Measurements from ENCODE around the genes PPL and ALG1.

- CAGE, long polyA plus RNA = no peak
- RRBS = 75% methylated on average over 2 of the region's 21 CpGs
These were observed 19.8 kb downstream of the UBN1 start for GRCh38 chr16:4866643-4867837.

DNA sequence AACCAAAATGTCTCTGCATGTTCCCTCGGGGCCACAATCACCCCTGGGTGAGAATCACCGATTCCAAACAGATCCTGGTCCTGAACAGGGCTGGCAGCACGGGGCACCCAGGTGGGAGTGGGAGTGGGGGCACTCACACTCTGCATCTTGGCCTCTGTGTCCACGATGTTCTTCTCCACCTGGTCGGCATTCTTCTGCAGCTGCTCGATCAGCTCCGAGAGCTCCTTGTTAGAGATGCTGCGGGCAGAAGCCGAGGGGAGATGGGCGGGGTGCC, 26.3 kb downstream of the PPL start:
- CAGE, long polyA plus RNA = no peak
- RRBS = no CpG with 5 or more reads among the region's 10 CpGs

- CAGE, long polyA plus RNA = no peak
- RRBS = 4% methylated on average over 37 of the region's 71 CpGs
These were observed at the start of gene PPL for GRCh38 chr16:4936914-4937518. PPL (minus strand) TSS chr16:4937148.

GRCh38 chr16:4987295-4988194, 29.4 kb downstream of the SEC14L5 start:
- CAGE, long polyA plus RNA = no peak
- RRBS = 4% methylated on average over 9 of the region's 58 CpGs

GRCh38 chr16:5071528-5072577, at the start of gene ALG1:
ALG1 (plus strand) TSS chr16:5071843.
- CAGE, long polyA plus RNA = start-site peak on the plus strand at chr16:5071825-5071849, 78 and 33 reads in 2 replicates
- RRBS = 0% methylated on average over 6 of the region's 59 CpGs

DNA sequence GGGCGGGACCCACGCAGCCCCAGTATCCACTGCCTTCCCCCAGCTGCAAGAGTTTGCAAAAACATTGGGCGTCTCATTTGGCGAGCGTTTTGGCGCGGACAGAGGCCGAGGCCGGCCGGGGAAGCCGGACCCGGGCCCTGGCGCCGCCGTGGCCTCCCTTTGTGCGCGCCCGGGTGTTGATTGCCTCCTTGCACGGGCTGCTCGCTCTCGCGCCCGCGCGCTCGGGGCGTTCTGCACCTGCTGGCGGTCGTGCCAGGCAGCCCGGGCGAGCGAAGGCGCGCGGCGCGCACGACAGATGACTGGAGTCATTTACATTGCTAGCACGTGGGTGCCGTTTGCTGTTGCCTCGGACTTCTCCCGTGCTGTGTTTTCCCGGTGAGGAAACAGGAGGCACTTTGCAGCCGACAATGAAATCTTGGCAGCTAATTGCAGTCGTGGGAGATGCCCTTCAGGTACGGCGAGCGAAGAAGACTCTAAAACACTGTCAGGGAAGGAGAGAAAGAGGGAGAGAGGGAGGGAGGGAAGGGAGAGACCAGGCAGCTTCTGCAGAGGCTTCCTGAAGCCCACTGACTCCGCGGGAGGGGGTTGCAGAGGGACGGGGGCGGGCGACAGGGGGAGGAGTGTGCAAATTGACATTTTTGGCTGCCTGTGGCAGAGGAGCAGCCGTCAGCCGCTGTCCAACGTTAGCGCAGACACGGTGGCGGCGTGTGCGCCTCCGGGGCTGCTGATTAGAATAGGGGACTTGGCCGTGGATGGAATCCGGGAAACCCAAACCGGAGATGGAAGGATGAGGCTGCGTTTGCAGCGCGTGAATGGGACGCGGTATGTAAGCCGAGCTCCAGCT, 464.5 kb downstream of the RBFOX1 start:
- CAGE, long polyA plus RNA = no peak
- RRBS = 11% methylated on average over 31 of the region's 71 CpGs

DNA sequence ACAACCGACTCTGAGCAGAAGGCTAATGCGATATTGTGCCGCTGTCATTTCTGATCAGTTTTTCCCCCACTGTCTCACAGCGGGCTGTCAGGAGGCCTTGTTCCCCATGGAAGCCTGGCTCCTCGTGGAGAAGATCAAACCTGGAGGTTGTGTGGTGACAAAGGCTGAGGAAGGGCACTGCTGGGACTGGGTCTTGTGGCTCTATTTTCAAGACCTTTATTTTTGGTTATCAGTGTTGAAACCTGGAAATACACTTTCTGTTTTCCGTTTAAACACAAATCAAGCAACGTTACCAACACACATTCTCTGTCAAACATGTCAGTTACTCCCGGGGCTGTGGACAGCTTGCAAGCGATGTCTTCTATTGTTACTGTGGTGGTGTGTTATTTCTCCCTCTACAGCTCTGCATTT, 1245.4 kb downstream of the TMEM114 start:
- CAGE, long polyA plus RNA = no peak
- RRBS = no CpG with 5 or more reads among the region's 9 CpGs

DNA sequence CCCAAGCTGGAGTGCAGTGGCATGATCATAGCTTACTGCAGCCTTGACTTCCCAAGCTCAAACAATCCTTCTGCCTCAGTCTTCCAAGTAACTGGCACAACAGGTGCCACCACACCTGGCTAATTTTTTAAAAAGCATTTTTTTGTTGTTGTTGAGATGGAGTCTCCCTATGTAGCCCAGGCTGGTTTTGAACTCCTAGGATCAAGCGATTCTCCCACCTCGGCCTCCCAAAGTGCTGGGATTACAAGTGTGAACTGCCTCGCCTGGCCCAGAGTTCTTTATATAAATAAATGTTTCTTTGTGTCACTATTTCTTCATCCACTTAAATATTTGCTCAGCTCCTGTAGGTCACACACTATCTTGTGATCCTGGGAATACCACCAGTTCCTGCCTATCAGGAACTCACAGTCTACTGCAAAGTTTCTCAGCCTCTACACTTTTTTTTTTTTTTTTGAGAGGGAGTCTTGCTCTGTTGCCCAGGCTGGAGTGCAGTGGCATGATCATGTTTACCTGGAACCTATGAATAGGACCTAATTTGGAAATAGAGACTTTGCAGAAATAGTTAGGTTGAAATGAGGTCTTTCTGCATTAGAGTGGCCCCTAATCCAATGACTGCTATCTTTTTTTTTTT, 6.7 kb downstream of the ABAT start:
- CAGE, long polyA plus RNA = no peak
- RRBS = no CpG with 5 or more reads among the region's 3 CpGs

GRCh38 chr16:8713447-8714013, 39.1 kb downstream of the ABAT start:
- CAGE, long polyA plus RNA = no peak
- RRBS = 2% methylated on average over 2 of the region's 13 CpGs

DNA sequence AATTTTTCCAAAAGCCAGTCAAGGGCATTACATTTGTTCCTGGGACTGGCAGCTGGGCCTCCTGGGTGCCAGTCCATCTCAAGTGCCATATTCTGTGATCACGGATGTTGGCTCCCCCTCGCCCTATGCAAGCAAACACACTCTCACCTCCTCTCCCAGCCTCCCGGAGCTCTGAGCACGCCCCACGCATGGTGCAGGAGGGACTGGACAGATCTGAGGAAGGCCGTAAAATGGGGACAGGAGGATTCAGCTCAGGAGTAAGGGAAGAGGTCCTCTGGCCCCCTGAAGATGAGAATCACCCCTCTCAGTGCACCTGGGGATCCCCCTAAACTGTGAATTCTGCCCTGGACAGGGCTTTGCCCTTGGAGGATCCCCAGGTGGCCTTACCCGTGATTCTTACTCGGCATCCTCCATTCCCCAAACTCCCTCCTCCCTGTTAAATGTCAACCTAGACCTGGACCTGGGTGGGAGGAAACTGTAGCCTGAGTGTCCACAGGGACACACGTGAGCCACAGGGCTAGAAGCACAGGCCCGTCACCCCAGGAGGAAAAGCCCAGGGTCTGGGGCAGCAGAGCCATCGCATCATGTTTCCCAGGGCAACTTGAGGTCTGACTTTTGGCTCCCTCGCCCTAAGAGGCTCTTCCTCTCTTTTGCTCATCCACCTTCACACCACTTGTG, 15.6 kb downstream of the TMEM186 start:
- CAGE, long polyA plus RNA = no peak
- RRBS = no CpG with 5 or more reads among the region's 12 CpGs

DNA sequence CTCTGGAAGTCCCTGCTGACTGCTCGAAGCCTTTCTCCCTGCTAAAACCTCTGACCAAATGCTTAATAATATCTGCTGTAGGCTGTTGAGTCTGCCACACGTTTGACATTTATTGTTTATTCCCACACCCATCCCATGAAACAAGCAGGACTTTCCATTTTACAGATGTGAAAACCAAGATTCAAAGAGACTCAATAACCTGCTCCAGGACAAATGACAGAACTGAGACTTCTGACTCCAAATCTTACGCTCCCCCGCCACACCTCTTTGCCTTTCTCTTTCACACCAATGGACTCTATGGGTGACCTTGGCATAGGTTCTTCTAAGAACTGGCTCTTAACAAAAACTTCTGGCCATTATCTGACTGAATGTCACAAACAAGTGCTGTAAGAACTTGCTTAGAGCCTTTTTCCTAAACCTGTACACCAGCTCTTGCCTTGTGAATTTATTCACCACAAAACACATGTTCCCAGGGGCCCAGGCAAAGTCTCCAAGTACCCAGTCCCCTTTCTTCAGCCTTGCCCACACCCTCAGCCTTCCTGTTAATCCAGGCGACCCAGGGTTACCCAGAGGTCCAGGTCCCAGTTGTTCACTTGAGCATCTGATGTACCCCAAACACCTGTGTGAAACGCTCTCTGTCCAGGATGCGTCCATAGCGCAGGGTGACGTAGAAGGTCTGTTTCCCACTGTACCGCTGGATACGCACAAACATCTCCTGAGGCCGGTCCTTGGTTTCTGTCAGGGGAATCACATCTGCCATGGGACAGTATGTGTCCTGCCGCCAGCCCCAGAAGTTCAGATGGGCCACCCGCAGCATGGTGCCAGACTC, 1.9 kb downstream of the TMEM186 start:
- CAGE, long polyA plus RNA = no peak
- RRBS = no CpG with 5 or more reads among the region's 14 CpGs

DNA sequence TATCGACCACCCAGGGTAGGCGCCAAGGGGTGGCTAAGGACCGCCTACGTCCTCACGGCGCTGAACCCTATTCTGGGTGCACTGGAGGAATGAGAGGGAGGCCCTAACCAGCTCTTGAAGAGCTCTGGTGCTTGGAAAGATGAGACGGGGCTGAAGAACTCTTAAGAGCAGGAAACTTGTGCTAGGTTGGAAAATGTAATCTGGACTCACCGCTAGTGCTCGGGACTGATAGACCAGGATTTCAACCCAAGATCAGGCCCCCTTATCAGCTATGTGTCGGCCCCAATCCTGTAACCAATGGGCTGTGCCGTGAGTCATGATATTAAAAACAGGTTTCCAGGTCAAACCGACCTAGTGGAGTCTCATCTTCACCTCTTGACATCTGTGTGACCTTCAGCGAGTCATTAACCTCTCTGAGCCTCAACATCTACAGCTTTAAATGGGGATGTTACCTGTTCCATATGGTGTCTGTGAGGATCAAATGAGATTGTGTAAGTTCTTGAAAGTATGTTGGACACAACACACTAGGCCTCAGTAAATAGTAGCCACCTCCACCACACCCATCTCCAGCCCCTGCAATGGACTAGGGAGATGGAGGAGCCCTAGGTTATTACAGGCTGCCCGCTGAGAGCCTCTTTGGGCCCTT, 496 bp downstream of the PMM2 start:
- CAGE, long polyA plus RNA = no peak
- RRBS = no CpG with 5 or more reads among the region's 14 CpGs

- CAGE, long polyA plus RNA = no peak
- RRBS = no CpG with 5 or more reads among the region's 6 CpGs
These were observed 4.1 kb downstream of the PMM2 start for GRCh38 chr16:8801654-8802283.

- CAGE, long polyA plus RNA = no peak
- RRBS = no CpG with 5 or more reads among the region's 10 CpGs
These were observed 19.1 kb downstream of the PMM2 start for GRCh38 chr16:8816555-8817401.

DNA sequence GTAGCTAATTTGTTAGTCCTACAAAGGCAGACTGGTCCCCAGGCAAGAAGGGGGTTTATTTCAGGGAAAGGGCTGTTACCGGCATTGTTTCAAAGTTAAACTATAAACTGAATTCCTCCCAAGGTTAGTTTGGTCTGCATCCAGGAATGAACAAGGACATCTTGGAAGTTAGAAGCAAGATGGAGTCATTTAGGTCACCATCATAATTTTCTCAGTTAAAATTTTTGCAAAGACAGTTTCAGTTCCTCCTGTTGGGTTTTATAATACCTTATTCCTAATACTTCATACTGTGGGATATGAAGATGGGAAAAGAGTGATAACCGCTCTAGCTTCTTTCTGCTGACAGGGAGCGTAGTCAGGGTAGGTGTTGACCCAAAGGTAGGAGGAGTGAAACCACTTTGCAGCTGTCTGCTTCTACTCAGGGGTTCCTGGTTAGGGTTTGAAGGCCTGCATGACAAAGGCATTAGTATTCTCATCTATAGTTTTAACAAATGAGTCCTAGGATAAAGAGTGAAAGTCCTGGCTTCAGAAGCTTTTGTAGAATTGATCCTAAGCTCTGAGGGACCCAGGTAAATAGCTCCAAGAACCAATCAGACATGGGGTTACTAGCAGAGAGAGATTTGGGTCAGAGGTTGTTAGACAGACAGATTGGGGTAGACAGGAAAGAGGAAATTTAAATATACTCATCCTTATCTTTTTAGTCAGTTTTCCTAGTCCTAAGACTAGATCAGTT, 24.9 kb downstream of the PMM2 start:
- CAGE, long polyA plus RNA = no peak
- RRBS = no CpG with 5 or more reads among the region's 3 CpGs

DNA sequence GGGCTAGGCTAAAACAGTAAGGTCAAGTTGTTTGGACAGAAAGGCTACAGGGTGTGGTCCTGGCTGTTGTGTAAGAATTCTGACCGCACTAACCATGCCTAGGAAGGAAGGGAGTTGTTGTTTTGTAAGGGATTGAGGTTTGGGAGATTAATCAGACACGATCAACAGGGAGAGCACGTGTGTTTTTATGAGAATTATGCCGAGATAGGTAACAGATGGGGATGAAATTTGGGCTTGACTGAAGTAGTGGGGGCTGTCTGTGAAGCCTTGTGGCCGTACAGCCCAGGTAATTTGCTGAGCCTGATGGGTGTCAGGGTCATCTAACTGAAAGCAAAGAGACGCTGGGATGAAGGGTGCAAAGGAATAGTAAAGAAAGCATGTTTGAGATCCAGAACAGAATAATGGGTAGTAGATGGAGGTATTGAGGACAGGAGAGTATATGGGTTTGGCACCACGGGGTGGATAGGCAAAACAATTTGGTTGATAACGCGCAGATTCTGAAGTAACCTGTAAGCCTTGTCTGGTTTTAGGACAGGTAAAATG, 33.6 kb downstream of the CARHSP1 start:
- CAGE, long polyA plus RNA = no peak
- RRBS = no CpG with 5 or more reads among the region's 9 CpGs

- CAGE, long polyA plus RNA = no peak
- RRBS = no CpG with 5 or more reads among the region's 7 CpGs
These were observed 39.4 kb downstream of the USP7 start for GRCh38 chr16:8924097-8924971.

DNA sequence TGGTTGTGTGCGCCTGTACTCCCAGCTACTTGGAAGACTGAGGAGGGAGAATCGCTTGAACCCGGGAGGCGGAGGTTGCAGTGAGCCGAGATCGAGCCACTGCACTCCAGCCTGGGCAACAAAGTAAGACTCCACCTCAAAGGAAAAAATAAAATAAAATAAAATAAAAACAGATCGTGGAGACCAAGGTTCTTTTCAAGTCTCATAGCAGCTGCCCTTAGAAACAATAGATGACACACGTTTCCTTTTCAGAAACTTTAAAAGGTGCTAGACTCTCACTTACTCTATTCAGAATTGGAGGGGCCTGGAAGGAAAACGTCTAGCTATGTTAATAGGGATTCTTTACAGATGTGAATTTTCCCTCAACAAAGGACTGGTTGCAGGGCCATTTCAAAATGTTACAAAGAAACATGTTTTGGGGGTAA, 13.2 kb upstream of the HAPSTR1 start:
- CAGE, long polyA plus RNA = no peak
- RRBS = no CpG with 5 or more reads among the region's 9 CpGs

DNA sequence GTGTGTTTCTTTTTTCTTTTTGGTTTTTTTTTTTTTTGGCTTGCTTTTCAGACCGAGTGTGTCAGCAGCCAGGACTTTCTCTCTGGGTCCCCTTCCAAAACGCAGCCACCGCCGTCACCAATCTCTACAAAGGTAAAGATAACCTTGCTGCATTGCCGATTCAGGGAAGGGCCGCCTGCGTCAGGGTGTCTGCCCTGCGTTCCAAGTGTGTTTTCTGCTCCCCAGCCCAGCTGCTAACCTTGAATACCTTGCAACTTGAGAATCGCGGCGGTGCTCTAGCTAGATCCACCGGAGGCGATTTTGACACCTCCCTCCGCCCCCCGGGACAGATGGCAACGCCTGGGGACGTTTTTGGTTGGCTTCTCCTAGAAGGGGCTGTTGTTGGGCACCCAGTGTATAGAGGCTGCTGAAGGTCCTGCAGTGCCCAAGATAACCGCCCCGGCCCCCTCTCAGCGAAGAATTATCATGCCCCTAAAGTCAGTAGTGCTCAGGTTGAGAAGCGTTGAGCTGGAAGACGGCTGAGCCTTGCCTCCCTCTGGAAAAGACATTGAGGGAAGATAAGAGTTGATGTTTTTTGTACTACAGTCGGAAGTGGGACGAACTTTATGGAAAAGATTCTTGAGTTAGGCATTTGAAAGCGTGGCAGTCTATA, 1.6 kb downstream of the HAPSTR1 start:
- CAGE, long polyA plus RNA = no peak
- RRBS = 12% methylated on average over 5 of the region's 25 CpGs

GRCh38 chr16:9125929-9126538, 34.6 kb downstream of the HAPSTR1 start:
- CAGE, long polyA plus RNA = no peak
- RRBS = no CpG with 5 or more reads among the region's 9 CpGs